Calu3 (cell line): ENCODE measurements around a stretch of chr7.

DNA sequence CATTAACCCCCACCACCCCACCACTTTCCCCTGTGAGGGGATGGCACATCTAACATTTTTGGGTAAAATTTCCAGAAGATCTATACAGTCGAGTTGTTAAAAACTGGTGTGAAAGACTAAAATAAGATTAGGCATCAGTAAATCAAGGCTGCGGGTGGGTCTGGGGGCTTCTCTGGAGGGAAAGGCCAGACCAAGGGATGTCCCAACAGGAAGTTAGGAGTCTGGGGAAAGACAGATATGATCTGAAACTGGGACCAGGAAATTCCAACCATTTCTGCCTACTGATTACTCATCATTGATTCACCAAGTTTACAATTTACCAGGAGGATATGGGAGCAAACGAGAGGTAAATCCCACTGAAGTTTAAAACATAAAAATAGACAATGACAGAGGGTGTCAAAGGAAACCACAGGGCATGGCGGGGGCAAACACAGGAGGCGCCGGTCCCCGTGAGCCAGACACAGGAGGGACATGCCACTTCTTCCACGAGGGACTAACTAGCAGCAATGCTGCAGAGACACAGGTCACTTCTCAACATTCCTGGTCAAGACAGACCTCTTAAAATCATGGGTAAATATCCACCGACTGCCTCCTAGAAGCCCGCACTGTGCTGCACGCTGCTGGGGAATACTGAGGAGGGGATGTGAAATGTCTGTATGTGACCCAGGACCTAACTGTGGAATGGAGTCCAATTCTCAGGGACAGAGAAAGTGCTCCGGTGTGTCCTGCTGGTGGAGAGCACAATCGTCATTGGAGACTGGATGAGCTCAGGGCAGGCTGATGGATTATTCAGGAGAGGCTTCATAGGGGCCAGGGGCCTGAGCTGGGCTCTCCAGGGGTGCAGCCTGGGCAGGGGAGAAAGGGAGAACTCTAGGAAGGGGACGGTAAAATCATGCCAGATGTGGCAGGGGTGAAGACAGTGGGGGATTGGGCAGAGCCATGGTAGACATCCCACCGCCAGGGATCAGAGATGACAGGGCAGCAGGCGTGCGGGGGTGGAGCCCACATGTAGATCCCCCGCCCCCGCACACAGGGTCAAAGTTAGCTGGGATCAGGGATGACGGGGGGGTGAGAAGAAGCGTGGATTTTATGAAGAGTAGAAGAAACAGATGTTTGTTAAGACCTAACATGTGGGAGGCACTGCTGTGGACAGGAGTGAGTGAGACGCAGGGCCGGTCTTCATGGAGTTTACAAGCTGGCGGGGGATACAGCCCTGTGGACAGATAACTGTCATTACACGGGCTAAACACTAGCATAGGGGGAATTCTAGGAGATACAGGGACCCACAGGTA, 153.5 kb upstream of the KLF14 start:
- PRO-cap, result bidirectional peak, plus-strand start at position 477 of the sequence, minus-strand start at position 184 of the sequence

- PRO-cap, result bidirectional peak, plus-strand start at chr7:130904550, minus-strand start at chr7:130904302
Measured at GRCh38 chr7:130904108-130905317, 170.5 kb upstream of the KLF14 start.

- PRO-cap, result bidirectional peak, plus-strand start at chr7:130909748, minus-strand start at chr7:130909674
Measured at GRCh38 chr7:130909257-130909993, 175.4 kb upstream of the KLF14 start.

DNA sequence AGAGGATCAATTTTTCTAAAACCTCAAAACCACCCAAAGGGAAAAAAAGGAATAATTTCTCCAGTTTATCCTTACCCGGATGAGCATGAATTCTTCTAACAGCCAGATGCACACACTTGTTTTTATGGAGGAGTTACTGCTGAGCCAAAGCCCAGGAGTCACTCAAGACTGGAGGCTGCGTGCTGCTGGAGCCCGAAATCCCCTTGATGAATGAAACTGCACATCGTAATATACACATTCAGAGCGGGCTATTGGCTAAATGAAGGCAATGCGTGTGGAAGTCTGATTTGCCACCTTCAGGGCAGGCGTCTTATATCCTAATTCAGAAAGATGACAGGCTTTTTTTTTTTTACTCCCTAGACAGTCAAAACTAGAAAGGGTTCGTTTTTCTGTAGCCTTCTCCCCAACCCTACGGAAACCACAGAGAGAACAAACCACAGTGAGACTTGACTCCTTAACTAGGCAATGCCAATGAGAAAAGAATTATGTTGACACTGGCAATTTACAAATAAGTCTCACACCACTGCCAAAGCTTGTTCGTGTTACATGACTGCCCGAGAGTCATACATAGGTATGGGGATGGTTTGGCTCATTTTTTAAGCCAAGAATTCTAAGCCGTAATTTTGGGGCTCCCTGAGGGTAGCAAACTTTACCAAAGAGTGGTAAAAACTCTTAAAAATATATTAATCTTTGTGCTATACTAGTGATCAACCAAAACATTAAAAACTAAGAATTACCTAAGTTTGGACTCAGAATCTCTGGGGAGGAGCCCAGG, 227.2 kb upstream of the KLF14 start:
- PRO-cap, result no peak

- PRO-cap, result no peak
Measured at GRCh38 chr7:130975579-130976153, 241.7 kb upstream of the KLF14 start.

DNA sequence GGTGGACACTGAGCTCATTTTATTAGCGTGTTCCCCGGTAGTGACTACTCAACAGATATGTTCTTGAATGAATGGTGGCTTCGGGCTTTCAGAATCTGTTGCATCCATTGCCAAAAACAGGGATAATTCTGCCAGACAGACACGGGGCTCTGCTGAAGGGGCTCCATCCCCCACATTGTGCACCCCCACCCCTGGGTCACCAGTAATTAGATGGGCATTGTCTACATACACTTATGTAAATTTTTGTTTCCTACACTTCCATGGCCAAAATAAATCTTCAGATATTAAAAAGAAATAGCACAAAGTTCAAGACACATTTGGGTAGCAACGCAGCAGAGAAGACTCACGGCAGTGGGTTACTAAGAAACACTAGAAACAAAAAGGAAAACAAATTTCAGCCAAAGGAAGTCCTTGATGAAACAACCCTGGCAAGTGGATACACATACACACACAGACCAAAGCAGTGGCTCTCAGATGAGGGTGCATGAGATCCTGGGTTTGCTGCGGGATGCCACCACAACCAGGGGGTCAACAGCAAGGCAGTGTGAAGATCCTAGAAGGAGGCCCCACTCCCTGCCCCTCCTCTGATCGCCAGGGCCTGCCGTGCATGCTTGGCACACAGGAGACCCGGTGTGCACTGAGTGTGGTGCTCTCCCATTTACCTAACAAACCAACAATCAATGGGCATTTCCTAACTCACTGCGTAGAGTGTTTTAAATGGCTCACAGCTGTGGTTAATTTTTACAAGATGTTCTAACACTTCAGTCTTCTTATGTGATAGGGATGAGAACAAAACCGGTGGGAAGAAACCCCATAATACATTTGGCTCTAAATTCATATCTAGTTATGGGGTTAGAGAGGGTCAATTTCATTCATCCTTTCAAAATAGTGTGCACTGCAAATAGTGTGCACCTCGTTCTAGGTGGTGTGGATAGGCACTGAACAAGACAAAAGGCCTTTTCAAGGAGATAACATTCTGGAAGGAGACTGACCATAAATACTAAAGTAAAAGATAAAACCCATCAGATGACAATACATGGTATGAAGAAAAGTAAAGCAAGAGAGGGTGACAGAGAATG, 252.3 kb upstream of the KLF14 start:
- PRO-cap, result no peak

GRCh38 chr7:131047880-131048481, 279.7 kb upstream of the MKLN1 start:
- PRO-cap, result no peak

DNA sequence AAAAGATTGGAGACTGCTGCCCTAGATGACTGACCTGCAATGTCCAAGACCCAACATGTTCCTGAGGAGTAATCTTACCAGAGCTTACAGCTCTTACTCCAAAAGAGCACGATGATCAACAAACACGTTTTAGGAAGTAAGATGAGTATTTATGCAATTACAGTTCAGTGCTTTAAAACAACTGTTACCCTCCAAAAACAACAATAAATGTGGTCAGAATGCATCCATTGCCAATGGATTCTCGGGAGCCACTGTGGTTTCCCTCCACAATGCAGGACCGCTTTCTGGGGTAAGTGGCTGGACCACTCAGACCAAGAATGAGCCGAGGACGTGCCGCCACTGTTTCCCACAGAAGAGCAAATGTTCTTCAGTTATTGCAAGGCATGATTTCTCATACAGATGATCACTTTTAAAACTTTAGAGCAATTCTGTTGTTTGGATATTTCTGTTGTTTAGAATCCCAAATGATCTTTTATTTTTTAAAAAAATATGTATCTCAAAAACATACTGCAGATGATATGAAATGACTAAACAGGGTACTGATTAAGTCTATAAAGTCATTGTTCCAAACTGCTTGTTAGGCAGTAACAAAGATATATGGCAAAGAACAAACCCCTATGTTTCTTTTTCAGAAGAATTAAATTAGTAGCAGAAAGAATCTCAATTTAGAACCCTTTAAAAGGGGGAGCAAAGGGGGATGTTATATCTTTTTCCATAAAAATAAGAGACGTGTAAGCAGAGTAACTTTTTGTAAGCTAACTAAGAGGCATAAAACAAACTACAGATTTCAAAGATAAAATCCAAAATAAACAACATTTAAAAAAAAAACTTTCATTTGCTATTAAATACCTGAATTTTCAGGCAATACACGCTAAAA, 232.1 kb upstream of the MKLN1 start:
- PRO-cap, result no peak

DNA sequence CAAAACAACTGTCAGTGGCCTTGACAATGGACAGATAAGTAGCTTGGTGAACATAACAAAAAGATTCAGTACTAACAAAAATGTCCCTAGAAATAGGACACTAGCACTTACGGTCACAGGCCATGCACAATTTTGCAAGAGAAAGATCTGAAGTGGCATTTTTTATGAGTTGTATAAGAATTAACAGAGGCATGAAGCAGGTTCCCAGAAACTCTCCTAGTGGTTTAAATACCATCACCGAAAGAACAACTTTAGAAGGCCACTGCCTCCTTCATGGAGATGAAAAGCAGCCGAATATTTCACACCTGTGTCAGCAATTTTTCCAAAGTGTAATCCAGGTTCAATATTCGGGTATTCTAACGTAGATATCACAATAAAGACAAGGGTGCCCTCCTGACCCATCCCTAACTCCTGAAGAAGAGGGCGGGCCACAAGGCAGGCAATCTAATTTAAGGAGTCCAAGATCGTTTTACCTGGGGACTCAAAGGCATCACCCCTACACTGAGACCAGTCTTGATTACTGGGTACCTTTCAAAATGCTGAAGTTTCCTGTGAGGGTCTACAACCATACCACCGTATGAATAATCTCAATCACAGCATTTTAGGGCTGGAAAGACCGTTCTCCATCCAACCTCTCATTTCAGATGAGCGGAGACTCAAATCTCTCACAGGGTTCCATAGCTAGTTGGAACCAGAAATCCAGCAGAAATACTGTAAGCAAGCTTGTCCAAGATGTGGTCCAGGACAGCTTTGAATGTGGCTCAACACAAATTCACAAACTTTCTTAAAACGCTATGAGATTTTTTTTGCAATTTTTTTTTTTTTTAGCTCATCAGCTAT, 231.0 kb upstream of the MKLN1 start:
- PRO-cap, result no peak

DNA sequence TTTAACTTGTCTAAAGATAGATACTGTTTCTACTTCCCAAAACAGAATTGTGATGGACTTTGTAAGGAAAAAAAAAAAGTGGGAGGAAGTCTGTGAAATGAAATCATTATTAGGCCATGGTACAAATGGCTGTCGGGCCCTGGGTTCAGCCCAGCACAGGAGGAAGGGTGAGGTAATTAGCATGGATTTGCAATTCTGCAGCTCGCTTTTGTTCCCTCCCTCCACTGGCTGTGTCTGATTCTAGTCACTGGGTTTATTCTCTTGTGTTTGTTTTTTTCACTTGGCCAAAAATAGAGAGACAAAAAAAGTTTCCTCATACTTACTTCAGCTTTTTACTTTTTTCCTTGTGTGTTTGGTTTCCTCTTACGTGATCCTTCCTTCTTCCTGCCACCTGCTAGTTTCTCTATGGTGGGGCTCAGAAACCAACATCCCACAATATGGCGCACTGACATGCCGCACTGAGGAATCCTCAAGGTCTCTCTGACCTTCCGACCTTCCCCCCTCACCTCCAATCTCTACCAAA, 108.1 kb upstream of the MKLN1 start:
- PRO-cap, result no peak

DNA sequence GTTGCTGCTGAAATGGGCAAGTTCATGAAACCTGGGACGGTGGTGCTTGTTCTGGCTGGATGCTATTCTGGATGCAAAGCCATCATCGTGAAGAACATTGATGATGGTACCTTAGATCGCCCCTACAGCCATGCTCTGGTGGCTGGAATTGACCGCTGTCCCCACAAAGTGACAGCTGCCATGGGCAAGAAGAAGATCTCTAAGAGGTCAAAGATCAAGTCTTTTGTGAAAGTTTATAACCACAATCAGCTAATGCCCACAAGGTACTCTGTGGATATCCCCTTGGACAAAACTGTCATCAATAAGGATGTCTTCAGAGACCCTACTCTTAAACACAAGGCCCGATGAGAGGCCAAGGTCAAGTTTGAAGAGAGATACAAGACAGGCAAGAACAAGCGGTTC, 85.1 kb upstream of the MKLN1 start:
- PRO-cap, result no peak

DNA sequence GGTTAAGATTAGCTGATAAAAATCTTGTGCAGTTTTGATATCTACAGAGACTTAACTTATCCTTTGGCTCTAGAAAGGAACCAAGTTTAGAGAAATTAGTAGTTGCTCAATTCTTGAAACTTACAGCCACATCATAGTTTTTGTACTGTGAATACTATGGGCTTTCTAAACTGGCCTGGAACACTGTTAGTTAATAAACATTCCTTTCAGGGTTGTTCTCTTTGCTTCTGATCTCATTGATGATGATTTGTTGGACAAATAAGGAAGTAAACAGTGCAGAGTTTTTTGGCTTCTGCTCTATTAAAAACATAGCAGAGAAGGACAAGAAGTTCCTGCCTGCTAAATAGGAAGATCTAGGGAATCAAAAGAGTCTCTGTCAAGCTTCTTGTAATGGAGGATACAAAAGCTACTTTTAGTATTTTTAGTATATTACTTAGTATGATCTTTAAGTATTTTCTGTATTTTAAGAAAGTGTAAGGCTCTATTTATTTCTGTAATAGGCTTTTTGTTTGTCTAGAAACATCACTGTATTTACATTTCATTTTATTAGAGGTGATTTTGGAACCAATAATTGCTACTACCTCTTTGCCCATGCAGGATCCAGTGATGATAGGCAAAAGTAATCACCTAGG, 73.2 kb downstream of the MKLN1 start:
- PRO-cap, result no peak

- PRO-cap, result no peak
Measured at GRCh38 chr7:131419462-131420547, 92.1 kb downstream of the MKLN1 start.

- PRO-cap, result no peak
Measured at GRCh38 chr7:131489032-131490034, 67.1 kb downstream of the PODXL start.

DNA sequence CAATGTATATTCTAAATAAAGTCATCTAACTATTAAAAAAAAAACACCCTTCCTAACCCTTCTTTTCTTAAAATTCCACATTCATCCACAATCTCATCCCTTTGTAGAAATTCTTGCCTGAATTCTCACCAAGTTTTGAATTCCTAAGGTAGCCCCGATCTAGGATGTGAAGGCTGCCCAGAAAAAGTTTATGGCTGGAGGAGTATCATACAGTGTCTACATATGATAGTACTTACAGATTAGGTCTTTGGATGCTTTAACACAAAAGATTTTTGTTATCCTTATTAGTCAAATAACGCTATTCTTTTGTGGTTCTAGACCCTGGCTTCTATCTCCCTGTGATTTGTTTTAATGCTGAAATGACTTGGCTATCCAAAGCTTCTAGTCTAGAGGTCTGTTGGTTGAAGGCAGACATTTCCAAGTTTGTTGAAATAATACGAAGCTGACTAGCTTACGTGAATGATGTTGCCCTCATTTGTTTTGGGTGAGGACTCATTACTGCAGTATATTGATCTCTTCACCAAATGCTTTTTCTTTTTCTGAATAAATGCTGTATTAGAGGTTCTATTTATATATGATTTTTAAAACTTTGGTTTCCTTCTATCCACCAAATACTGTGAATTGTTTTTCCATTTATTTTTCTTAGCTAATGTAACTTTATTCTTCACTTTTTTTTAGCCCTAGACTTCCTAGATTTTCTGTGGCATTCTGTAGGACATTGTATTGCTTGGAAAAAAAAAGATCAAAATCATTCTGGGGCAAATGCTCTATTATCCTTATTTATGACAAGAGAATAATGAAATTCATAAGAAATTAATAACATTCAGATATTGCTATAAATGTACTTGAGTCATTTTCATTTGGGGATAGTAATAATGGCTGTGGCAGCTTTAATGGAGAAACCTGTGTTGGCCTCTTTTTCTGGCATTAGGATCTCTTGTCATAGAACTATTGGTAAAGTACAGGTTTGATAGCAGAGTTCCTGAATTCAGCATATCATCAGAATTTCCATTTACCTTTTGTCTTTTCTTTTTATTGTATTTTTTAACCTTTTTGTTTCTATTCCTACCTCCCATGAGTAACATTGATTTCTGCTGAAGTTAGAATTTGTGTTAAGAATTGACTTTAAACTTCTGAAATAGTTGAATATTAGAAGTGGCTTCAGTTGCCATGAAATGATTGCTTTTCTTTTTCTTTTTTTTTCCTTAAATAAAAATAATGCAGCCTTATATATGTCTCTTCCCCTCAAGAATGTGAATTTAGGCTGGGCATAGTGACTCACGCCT, 64.8 kb downstream of the PODXL start:
- PRO-cap, result no peak

DNA sequence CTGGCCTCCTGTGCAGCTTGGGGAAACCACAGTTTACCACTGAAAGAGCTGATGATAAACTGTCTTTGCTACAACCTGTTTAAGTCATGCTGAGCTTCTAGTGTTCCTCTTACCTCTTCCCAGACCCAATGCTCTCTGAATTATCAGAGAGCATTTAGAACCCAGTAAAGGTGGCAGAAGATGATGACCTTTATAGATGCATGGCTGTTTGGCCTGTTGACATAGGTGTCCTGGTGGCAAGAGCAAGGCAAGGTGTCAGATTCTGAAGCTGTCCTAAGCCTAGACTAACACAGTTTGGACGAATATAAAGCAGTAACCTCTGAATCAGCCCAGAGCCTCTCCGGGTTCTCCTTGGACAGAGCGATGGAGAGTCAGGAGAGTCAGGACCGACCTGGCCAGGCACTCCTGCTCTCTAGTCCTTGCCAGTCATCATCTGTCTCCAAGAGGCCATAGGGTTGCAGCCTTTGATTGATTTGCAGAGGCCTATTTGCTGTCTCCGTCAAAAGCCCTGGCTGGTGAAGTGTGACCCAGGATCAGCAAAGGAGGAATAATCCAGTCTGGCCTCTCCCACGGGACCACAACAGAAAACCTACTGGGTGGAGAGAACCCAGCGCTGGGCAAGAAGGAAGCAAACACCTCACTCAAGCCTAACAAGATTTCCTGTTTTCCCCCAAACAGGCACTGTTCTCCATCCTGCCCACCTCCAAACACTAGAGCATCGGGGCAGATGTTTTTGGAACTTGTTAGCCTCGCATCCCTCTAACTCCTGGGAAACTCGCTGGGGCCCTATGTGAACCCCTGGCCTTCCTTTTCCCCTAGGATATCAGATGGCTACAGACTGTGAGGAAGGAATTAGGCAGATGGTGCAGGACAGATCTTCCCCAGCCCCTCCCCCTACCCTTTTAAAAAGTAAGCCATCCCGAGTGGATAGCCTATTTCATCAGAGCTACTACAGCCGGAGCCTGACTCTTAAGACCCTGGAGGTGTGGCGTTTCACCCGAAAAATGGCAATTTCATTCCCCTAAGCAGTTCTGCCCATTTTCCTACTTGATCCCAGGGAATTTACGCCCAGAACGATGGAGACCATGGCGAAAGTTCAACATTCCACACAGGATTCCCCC, 54.5 kb downstream of the PODXL start:
- PRO-cap, result no peak

- PRO-cap, result no peak
Measured at GRCh38 chr7:131502738-131503497, 53.5 kb downstream of the PODXL start.

DNA sequence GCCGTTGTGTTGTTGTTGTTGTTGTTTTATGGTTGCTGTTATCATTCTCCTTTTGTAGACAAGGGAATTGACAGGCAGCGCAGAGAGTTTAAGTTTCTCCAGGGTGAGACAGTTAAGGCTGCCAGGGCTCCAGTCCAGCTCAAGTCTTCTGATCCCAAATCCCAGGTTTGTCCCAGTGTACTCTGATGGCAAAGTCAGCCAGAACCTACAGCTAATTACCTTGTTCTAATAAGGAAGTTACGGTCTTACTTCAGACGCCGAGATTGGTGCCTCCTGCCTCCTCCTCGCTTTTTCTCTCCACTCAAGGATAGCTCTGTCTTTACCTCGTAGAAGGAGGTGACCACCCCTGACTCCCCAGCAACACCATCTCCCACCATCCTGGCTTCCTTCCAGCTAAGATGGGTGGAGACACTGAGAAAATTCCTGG, 21.4 kb upstream of the PODXL start:
- PRO-cap, result no peak

GRCh38 chr7:131581110-131582092, 25.0 kb upstream of the PODXL start:
- PRO-cap, result no peak

DNA sequence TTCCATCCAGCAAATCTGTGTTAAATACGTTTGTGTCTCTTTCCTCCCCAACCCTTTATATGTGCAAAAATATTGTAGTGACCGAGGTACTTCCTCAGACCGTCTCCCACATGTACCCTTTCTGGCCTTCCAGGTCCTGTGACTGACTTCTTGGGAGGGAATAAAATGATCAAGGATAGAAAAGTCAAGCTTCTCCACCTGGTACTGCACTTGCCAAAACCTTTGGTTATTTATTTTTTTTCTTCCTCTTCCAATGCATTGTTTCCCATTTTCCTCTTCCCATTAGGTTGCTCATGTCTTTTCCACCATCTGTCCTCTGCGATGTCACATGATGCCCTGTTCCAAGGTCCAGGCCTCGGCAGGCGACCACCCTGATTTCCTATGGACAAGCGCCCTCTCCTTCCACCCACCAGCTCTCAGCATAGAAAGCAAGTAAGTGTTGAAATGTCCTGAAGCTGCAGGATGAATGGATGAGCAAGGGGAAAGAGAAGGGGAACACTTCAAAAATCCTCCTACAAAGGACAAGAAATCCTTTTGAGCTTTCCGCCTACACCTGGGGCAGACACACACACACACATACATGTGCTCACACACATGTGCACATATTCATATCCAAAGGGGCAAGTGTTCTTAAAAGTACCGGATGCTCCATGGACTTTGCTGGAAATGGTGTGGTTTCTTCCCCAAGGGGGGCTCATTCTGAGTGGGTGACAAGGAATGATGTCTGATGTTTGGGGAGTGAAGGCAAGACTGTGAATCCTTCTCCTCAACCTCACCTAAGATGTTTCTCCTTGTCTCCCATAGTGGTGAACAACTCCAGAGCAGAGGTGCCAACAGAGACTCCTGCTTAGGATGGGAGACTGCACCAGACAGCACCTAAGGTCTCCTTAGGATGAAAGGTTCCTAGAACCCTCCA, 448.0 kb downstream of the PLXNA4 start:
- PRO-cap, result no peak